Jejunum (tissue), 1 donor: ENCODE results near the genes ZNF423 and CNEP1R1.

DNA sequence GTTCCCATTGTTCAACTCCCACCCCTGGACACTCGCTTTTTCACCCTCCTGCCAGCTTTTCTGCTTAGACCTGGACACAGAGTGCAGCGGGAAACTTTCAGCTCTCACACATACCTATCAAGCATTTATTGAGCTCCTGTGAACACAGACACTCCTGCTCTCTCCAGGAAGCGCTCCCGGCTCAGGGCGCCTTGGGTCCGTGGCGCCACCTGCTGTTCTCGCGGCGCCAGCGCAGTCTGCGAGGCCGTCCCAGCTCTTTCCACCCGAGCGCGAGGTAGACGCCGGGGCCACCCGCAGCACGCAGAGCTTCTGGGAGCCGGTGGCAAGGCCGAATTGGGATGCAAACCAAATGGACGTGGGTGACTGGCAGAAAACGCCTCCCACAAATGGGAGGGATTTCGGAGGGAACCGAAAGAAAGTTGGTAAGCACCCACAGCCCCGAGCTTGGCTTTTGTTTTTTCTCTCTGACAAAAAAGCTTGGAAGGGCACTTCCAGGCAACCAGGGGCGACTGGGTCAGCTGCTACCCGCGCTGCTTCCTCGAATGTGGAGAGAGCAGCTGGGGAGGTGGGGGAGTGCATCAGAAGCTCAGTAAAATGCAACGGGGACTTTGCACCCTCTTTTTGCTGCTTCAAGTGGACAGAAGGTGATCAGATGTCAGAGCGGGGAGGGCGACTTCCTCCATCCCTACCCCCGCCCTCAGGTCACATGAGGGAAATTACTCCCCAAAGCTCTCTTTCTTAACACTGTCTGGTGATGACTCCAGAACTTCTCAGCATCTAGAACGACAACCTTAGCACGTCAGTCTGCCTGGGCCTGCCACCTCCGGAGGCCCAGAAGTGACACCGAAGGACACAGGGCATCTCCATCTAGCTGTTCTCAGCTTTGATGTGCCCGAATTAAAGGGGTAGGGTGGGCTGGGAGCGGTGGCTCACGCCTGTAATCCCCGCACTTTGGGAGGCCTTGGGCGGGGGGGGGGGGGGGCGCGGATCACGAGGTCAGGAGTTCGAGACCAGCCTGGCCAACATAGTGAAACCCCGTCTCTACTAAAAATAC is 13.5 kb upstream of the N4BP1 start:
- PRO-cap = bidirectional peak, plus-strand start at position 763 of the sequence, minus-strand start at position 623 of the sequence

DNA sequence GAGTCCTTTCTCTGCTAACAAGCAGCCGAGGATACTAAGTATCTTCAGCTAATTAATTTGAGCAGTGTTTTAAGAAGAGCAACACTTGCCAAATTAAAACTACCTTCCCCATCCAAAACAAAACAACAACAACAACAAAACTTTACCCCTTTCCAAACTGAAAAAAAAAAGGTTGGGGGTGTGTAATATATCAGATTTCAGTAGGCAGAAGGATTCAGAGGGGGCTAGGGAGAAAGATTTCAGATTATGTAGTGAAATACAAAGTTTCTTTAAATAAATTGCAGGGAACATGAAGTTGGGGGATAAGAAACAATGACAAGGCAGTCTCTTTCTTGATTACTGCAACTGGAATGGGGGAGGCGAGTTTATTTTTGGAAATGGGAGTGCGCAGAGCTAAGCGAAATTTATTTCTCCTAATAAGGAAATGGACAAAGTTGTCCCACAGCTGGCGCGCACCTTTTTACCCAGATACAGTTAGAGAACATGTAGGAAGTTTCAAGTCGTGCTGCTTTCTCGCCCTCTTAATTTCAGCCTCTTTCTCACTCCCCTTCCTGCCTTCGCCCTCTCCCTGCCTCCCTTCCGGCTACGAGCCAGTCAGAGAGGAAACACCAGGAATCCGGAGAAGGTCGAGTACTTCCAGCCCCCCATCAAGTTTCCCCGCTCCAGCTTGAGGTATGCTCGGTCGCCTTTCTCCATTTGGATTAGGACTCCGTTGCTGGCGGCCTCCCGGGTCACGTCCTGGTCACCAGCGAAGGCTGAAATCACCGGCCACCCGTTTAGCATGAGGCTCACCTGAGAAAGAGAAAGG is 2.6 kb downstream of the CBLN1 start:
- PRO-cap = no peak

DNA sequence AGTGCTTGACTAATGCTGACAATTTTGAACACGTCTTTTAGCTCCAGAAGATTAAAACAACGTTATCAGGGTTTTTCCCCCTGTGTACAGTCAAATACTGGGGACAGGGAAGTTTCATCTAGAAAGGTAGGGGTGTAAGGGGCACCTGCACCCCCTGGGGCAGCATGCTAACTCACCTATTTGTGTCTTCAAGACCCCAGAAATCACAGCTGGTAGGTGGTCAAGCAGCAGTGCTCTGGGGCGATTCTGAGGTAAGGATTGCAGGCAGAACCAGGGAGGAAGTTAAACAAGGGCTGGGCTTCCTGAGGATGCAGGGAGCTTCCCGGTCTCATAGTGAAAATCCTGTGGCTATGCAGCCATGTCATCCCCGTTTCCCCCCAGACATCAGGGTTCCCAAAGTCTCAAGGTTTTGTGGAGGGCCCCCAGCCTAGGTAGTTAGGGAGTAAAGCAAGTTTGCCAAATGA is 78.4 kb downstream of the C16orf78 start:
- PRO-cap = no peak

- PRO-cap = no peak
These were observed 168.8 kb downstream of the C16orf78 start for GRCh38 chr16:49542206-49543011.

DNA sequence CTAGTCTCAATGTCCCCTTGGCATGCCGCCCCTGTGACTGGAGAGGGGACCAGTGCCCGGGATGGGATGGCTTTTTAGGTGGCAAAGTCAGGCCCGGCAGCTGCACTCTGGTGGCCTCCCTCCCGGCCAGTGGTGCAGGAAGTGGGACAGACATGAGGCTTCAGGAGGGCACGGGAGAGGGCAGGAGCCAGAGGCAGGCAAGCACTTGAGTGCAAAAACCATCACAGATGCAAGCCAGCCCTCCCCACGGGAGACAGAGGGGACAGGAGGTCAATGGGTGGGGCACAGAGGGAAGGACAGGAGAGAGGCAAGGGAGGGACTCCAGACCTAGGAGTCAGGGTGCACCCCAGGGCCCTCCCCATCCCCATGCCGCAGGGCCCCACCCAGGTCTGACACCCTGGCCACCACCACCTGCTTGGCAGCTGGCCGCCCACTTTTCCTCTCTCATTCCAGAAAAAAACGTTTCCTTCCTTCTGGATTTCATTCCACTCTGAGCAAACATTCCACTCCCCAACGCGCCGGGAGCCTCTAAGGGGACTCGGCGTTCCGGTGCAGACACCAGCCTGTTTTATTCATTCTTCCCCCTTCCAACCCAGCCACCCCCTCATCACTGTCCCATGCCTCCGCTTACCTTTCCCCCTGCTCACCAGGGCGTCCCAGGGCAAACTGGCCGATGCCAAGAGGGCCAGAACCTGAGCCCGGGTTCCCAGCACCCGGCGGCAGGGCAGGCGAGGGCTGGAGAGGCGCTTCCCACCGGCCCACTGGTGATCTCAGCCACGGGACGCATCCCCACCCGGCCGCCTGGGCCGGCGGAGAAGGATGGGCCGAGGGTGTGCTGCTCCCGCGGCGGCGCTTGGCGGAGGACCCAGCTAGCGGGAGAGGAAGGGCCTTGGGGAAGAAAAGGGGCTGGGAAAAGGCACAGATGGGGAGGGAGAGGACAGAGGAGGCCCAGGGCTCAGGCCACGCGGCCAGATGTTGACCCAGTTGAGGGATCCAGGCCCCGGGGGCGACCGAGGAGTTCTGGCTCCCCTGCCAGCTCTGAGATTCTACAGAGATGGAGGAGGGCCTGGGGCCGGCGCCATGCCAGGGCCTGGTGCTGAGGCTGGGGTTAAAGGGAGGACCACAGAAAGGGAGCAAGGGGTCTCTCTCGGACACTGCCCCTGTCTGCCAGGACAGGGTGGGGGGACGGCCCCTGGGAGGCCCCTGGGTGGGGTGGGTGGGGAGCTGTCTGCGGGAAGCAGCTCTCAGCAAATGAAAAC is 192.0 kb downstream of the ZNF423 start:
- PRO-cap = no peak

- PRO-cap = bidirectional peak, plus-strand start at chr16:49855153, minus-strand start at chr16:49855044; bidirectional peak, plus-strand start at chr16:49855740, minus-strand start at chr16:49855537
These were observed 627 bp downstream of the ZNF423 start for GRCh38 chr16:49854979-49855990.

- PRO-cap = no peak
These were observed at the start of gene ZNF423 for GRCh38 chr16:49855991-49856443. Gene ZNF423, minus strand, starts transcription at chr16:49856112.

GRCh38 chr16:50024835-50025369 is at the start of gene CNEP1R1:
Gene CNEP1R1, plus strand, starts transcription at chr16:50025225.
- PRO-cap = unidirectional peak, plus-strand start at chr16:50025225

DNA sequence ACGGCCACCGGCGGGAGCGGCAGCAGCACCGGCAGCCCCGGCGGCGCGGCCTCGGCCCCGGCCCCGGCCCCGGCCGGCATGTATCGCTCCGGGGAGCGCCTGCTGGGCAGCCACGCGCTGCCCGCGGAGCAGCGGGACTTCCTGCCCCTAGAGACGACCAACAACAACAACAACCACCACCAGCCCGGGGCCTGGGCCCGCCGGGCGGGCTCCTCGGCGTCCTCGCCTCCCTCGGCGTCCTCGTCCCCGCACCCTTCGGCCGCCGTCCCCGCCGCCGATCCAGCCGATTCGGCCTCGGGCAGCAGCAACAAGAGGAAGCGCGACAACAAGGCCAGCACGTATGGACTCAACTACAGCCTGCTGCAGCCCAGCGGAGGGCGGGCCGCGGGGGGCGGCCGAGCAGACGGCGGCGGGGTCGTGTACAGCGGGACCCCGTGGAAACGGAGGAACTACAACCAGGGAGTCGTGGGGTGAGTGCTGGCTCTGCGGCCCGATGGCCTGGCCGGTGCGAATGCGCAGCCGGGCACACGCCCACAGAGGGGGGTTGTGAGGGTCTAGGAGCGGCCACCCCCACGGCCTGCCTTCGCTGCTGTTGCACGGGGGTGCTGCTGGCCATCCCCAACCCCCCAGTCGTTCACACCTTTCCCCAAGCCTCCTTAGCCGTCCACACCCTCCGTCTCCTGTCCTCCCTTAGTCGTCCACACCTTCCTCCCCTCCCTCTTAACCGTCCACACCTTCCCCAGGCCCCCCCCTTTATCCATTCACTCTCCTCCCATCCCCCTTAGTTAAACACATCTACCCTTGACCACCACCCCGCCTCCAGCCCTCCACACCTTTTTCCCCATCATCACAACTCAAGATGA is 915 bp downstream of the TENT4B start:
- PRO-cap = no peak

DNA sequence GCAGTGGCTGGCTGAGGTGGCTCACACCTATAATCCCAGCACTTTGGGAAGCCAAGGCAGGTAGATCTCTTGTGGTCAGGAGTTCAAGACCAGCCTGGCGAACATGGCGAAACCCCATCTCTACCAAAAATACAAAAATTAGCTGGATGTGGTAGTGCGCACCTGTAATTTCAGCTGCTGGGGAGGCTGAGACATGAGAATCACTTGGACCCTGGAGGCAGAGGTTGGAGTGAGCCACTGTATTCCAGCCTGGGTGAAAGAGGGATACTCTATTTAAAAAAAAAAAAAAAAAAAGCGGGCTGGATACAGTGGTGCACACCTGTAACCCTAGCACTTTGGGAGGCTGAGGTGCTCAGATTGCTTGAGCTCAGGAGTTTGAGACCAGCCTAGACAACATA is 48.4 kb downstream of the TENT4B start:
- PRO-cap = no peak

GRCh38 chr16:50323407-50324168 is 45.2 kb downstream of the BRD7 start:
- PRO-cap = no peak

DNA sequence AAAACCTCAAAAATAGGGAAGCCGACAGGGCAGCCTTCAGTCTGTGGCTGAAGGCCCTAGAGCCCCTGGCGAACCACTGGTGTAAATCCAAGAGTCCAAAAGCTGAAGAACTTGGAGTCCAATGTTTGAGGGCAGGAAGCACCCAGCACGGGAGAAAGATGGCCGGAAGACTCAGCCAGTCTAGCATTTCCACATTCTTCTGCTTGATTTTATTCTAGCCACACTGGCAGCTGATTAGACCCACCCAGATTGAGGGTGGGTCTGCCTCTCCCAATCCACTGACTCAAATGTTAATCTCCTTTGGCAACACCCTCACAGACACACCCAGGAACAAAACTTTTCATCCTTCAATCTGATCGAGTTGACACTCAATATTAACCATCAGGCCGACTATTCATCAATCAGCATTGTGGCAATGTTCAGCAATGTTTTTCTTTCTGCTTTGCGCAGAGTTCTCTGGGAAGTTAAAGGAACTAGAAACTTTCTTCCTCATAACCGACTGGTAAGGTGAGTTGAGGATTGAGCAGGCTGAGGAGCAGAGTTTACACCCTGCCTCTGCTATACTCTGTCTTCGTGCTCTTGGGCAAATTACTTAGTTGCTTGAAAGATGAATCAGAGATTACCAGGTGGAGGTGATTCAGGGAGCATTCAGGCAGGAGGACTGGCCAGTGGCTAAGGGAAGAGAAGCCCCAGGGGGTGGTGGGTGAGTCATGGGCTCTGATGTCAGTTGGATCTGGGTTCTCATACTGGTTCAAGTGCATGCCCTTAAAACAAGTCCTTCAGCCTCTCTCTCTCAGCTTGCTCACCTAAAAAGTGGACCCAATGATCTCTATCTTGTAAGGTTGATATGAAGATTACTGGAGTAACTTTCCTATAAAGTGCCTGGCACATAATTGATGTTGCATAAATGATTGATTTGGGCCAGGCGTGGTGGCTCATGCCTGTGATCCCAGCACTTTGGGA is 28.2 kb upstream of the BRD7 start:
- PRO-cap = no peak

DNA sequence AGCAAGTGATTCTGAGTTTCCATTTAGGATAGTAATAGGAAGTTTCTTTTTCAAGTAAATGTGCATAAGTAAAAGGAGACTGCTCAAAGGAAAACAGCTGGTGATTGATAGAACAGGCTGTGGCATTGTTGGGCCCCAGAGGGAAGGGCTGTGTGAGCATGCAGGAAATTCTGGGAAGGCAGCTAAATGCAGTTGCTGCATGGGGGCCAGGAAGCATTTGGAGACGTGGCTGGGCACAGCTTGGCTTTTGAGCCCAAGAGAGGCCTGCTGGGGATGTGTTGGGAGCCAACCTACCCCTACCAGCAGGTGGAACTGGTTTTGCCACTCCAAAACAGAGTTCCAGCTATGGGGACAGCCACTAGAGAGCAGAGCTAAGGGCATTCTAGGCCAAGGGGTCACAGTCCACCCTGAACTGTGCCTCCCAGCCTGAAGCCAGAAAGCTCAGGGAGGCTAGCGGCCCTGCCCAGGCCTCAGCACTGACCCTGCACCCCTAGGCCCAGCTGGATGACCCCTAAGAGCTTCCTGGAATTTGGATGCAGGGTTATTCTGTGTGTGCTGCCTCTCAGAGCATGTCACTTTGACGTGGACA is 12.5 kb downstream of the SNX20 start:
- PRO-cap = no peak

DNA sequence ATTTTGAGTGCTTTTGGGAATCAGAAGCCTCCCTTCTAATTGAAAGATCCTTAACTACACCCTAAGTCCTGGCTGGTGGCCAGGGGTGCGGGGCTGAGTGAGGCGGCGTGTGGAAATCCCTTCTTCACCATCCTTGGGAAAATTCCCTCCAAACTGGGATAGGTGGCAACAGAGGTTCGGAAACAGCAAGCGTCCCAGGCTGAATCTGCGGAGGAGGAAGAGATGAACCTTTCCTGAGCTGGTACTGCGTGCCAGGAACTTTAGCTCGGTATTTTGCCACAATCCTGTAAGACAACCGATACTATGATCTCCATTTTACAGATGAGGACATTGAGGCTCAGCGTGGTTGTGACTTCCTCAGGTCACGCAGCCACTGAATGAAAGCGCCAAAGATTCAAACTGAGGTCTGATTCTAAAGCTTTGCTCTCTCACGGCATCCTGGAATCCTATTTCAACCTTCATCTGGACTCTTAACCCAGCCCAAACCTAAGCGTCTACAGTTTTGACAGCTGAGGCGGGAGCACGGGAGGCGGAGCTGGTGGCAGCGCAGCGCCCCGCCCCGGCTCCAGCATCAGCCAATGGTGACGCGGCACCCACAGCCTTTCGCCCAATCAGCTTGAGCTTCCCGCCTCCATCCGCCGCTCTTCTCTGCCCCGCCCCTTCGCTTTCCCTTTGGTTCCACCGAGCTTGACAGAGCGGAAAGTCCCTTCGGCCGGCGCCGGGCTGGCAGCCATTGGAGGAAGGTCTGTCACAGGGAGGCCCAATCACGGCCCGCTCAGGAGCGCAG is 493 bp upstream of the CYLD start:
- PRO-cap = no peak

- PRO-cap = no peak
These were observed 16.3 kb downstream of the CYLD start for GRCh38 chr16:50758070-50758630.

GRCh38 chr16:51148485-51149003 is 2.5 kb downstream of the SALL1 start:
- PRO-cap = no peak

DNA sequence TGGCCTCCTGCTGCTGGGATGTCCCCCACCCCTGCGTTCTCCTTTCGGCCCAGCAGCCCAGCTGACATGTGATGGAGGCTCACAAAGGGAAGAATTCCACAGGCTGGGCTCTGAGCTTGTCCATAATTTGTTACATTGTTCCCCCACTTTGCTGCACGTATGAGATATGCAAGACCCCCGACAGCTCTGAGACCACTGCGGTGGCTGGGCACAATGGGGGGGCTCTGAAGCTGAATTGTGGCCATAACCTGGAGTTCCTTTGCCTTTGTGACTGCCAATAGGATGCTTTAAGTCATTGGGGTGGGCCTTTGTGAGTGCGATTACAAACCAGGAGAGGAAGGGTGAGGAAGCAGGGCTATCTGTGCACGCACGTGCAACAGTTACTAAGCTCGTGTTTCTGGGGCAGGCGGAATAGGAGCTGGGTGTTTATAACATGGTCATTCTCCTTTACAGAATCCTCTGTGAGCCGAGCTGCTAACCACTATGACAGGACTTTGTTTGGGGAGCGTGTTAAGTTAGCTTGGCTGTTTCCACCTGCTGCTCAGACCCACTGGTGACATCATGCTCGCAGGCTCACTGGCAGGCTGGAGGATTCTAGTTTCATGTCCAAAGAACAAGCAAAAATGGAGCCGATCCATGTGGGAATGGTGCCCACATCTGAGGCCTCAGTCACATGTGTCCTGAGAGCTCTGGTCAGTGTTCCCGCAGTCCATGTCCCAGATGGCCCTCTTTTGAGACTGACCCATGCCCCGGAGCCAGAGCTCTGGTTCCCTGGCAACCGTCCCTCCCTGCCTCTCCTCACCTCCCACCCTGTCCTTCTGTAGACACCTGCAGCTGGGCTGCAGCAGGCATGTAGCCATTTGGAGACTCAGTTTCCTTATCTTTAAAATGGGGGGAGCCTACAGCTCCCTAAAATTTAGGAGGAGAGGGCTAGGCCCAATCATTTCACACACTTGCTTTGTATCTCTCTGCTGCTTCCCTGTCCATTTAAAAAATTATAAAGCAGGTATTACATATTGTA is 208.4 kb upstream of the SALL1 start:
- PRO-cap = no peak

DNA sequence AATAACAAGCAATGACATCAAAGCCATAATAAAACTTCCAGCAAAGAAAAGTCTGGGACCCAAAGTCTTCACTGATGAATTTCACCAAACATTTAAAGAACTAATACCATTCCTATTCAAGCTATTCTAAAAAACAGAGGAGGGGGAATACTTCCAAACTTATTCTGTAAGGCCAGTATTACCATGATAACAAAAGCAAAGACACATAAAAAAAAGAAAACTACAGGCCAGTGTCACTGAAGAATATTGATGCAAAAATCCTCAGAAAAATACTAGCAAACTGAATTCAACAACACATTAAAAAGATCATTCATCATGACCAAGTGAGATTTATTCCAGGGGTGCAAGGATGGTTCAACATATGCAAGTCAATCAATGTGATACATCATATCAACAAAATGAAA is 591.9 kb upstream of the SALL1 start:
- PRO-cap = no peak

GRCh38 chr16:52547665-52547986 is 683 bp upstream of the TOX3 start:
- PRO-cap = no peak

DNA sequence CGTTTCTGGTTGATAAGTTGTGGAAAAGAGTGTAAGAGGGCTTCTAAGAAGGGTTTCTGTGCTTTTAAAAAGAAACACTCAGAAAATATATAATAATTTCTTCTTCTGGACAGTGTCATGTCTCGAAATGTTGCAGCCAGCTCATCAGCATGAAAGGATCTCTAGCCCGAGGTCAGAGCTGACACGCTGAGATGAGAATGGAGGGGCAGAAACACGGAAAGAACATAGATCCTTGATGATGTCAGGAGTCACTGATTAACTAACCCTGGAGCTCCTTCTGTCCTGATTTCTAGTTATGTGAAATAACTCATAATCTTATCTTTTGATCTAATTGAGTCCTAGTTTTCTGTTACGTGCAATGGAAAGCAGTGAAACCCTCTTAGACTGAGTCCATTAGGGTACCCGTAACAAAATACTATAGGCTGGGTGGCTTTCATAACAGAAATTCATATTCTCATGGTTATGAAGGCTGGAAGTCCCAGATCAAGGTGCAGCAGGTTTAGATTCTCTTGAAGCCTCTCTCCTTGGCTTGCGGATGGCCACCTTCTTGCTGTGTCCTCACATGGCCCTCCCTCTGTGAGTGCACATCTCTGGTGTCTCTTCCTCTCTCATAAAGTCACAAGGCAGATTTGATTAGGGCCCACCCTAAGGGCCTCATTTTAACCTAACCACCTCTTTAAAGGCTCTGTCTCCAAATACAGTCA is 10.4 kb upstream of the TOX3 start:
- PRO-cap = no peak